Placental pericyte (primary cell): ENCODE measurements around the gene KYAT1.

DNA sequence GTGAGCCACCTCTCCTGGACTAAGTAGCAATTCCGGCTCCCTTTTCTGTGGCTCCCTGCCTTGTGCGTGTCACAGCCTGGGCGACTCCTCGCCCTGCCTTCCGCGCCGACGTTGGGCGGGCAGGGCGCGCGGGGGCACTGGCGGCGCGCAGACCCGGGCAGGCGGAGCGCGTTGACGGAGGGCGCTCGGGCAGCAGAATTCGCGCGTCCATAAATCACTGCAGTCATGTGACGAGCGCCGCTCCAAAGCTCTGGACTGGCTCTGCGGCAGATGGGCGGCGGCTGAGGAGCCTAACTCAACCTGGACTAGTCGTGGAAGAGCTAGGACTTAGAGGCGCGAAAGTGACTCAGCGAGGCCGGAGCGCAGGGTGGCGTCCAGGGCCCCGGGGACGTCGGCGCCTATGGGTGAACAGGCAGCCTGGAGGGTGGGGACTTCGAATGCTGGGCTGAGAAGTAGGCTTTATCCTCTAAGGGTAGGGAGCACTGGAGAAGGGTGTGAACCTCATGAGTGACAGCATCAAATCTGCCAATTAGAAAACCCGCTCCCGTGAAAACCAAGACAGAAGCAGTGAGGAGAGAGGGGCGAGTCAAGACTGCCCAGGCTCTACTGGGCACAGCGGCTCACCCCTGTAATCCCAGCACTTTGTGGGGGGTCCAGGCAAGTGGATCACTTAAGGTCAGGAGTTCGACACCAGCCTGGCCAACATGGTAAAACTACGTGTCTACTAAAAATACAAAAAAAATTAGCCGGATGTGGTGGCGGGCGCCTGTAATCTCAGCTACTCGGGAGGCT lies 1.6 kb upstream of the CIZ1 start:
- CAGE, long polyA plus RNA = no peak

DNA sequence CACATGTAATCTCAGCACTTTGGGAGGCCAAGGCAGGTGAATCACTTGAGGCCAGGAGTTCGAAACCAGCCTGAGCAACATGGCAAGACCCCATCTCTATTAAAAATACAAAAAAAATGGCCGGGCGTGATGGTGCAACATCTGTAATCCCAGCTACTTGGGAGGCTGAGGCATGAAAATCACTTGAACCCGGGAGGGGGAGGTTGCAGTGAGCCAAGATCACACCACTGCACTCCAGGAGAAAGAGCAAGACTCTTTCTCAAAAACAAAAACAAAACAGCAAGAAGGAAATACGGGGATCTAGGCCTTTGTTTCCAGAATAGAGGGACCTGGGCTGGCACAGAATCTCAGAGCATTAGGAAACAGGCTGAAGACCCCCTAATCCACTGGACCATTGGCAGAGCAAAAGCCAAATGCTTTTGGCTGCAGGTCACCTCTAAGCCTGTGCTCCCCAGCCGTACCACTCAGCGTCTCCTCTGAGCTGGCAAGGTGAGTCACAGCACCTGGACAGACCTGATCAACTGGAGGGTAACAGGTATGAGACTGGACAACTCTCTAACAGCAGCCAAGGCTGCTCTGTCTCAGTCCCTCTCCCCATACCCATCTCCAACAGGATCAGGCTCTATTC lies 4.9 kb downstream of the GOLGA2 start:
- CAGE, long polyA plus RNA = no peak

DNA sequence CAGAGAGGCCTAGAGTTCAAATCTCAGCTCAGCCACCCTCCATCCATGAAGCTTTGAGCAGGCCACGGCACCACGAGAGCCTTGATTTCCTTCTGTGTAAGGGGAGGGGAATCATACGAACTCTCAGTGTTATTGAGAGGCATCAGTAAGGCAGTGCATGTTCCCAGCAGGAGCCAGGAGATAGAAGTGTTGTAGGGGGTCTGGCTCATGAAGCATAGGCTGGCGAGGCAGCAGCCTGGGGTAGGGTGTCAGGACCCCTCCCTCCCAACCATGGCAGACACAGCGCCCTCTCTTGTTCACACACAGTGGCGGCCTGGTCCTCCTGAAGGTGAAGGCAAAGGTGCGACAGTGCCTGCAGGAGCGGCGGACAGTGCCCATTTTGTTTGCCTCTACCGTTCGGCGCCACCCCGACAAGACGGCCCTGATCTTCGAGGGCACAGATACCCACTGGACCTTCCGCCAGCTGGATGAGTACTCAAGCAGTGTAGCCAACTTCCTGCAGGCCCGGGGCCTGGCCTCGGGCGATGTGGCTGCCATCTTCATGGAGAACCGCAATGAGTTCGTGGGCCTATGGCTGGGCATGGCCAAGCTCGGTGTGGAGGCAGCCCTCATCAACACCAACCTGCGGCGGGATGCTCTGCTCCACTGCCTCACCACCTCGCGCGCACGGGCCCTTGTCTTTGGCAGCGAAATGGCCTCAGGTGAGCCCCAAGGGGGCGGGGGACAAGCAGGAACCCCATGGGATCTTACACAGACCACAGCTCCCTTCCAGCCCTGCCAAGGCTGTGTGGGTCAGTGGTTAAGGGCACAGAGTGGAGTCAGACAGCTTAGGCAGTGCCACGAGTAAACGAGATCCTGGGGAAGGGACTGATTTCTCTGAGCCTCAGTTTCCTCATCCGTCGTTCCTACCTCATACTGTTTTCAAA lies 4.8 kb downstream of the SLC27A4 start:
- CAGE, long polyA plus RNA = no peak

DNA sequence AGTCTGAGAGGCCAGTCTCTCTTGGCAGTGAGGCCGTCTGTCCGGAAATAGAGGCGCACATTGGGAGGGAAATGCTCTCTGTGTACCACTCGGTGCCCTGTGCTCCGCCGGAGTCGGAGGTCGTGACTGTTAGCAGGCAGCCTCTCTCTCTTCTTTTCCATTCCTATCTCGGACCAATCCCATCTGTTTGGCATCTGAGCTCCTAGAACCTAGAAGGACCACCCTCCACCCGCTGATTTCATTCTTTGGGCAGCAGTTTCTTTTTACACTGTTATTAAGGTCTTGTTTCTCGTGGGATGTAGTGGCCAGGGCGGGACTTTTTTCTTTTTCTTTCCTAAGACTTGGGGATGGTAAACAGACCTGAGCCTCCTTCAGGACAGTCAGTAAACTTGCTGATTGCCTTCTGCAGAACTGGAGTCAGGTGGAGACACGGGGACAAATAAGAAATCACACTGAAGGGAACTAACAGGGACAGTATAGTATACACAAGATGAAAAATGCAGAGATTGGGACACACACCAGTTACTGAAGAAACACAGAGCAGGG lies 456 bp downstream of the URM1 start:
- CAGE, long polyA plus RNA = no peak

- CAGE, long polyA plus RNA = no peak
Measured at GRCh38 chr9:128420087-128420686, 470 bp upstream of the CERCAM start.

DNA sequence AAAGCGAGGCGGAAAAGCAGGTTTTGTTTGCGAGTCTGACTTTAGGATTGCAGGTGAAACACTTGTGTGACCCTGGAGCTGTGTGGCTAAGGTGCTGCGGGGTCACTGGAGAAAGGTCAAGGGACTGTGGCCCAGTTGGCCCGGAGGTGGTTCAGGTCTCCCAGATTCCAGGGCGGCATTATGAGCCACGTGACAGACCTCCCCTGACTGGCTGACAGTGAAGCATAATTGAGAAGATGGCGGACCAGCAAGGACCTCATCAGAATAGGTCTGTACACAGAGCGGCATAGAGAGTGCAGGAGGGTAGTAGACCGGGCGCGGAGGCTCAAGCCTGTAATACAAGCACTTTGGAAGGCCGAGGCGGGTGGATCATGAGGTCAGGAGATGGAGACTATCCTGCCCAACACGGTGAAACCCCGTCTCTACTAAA lies 830 bp upstream of the ODF2 start:
- CAGE, long polyA plus RNA = no peak

GRCh38 chr9:128483699-128484107 lies 20.8 kb upstream of the GLE1 start:
- CAGE, long polyA plus RNA = no peak

DNA sequence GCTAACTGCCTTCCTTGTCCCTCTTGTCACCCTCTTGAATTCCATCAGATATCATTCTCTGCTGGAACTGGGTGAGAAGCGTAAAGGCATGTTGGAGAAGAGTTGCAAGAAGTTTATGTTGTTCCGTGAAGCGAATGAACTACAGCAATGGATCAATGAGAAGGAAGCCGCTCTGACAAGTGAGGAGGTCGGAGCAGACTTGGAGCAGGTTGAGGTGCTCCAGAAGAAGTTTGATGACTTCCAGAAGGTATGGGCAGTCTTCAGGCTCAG lies 41.7 kb downstream of the SPTAN1 start:
- CAGE, long polyA plus RNA = no peak

DNA sequence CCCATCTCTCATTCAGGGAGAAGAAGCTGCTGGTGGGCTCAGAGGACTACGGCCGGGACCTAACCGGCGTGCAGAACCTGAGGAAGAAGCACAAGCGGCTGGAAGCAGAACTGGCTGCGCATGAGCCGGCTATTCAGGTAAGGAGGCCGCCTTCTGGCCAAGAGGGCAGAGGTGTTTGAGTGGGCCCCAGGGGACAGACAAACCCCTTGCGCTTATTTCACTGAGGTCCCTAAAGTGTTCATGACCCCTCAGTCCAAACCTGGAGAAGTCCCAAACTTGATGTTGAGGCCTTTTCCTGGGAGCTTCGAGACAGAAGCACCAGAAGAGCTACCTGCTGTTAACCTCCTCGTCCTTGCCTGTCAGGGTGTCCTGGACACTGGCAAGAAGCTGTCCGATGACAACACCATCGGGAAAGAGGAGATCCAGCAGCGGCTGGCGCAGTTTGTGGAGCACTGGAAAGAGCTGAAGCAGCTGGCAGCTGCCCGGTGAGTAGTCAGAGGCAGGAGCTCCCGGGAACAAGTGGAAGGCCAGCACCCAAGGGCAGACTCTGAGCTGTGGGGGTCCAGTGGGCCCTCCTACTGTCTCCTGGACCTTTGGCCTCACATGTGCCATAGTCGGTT lies 38.9 kb downstream of the DYNC2I2 start:
- CAGE, long polyA plus RNA = no peak

DNA sequence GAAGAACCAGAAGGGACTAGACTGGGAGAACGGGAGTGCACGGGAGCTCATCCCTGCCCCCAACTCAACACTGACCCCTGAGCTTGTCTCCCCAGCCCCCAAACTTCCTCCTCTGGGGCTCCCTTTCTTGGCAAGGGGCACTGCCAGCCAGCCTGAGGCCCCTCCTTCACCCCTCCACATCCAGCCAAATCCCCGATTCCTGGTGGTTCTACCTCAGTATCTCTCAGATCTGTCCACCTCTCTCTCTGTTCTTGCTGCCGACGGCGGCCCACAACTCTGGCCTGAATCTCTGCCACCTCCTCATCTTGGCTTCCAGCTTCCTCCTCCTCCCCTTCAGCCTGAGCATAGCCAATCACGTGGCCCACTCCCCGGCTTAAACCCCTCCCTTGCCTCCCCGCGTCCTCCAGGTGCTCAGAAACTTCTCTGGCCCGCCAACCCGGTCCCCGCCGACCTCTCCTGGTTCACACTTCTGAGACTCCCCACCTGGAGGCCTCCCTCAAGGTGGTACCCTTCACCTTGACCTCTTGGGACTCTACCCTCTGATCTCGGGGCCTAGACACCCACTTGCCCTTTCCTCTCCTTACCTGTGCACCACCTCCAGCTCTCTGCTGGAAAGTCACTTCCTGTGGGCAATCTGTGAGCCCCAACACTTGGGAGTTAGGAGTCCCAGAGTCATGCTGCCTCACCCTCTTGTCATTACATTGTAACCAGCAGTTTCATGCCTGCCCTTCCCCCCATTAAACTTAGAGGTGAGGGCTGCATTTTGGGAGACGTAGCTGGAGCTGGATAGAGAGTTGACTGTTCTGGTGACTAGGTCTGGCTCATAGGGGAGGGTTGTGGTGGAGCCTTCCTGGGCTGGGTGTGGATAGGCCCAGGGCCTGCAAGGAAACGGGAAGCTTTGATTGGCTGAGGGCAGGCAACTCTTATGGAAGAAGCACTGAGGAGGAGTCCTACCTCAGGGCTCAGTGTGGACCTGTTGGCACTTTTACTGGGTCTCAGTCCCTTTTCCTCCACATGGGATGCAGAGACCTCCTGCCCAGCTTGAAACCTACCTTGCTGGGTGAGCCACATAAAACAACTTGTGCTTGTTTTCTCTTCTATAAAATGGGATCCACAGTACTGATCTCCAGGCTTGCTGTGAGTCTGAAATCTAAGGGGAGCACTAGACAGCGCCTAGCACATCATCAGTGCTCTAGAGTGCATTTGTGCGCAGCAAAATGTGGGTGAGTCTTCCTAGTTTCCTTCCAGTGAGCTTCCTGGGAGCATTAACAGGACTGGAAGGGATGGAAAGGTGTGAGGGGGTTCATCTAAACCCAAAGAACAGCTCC lies 4.4 kb upstream of the SET start:
- CAGE, long polyA plus RNA = no peak

DNA sequence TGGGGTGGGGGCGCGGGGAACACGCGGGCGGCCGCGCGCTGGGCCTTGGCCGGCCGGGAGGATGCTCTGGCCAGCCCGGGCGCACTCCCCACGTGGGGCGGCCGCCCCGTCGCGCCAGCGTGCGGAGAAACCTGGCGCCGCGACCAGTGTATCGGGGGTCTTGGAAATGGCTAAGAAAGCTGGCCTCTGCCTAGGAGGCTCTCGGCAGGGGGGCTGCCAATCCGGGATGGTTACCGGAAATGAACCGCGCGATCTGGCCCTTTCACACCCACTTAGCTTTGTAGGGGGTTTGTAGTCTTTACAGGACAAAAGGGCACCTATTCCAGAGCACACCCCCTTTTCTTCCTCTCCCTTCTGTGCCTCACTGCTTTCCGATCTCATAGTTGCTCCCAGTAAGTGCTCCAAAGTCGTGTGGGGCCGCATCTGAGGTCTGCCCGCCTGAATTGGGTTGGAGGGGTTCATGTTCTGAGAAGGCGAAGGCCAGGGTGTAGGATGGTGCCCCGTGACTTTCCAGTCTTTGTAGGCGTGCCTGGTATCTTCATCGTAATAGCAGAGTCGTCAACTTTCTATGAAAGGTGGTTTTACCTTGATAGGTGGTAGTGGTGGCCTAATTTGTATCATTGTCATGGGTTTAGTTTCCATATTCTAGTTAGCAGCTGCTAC lies 1.3 kb downstream of the SET start:
- CAGE, long polyA plus RNA = no peak

DNA sequence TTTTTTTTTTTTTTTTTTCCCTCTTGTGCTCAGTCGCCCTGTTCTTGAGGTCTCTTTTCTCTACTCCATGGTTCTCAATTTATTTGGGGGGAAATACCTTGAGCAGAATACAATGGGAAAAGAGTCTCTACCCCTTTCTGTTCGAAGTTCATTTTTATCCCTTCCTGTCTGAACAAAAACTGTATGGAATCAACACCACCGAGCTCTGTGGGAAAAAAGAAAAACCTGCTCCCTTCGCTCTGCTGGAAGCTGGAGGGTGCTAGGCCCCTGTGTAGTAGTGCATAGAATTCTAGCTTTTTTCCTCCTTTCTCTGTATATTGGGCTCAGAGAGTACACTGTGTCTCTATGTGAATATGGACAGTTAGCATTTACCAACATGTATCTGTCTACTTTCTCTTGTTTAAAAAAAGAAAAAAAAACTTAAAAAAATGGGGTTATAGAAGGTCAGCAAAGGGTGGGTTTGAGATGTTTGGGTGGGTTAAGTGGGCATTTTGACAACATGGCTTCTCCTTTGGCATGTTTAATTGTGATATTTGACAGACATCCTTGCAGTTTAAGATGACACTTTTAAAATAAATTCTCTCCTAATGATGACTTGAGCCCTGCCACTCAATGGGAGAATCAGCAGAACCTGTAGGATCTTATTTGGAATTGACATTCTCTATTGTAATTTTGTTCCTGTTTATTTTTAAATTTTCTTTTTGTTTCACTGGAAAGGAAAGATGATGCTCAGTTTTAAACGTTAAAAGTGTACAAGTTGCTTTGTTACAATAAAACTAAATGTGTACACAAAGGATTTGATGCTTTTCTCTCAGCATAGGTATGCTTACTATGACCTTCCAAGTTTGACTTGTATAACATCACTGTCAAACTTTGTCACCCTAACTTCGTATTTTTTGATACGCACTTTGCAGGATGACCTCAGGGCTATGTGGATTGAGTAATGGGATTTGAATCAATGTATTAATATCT lies 6.0 kb downstream of the SET start:
- CAGE, long polyA plus RNA = no peak

GRCh38 chr9:128696404-128697303 lies 5.6 kb upstream of the PKN3 start:
- CAGE, long polyA plus RNA = no peak

DNA sequence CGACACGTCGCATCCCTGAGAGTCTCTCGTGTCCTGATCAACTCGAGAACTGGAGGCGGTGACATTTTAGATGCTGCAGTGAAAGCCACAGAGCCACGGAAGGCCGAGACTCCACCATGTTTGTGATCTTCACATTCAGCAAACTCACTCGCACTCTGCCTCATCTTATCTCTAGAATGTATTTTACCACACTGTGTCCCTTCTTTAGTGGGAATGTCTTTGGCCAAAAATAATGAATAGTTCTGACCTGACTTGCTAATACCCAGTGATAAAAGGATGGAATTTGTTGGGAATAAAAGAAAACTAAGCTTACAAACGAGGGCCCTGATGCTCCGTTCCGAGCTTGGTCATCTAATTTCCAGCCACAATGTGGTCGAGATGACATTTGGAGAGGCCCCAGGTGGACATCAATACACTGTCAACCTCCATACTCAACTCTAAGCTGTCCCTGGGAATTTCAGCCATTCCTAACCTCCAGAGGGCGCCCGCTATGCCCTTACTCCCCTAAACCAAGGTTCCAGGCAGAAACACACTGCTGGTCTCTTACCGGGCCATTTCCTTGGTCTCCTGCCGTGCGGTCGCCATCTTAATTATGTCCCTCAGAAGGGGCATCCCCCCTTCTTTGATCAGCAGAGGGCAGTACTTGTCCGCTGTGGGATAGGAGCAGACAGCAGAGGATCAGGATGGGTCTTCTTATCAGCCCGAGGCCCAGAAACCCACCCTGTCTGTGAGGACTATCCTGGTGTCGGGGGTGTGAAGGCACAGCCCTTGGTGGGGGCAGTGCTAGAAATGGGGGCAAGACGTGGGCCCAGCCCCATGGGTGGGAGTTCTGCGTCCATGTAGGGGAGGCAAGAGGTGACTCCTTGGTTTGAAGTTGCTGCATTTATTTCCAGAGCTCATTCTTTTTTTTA lies 9.2 kb upstream of the ZDHHC12 start:
- CAGE, long polyA plus RNA = no peak

- CAGE, long polyA plus RNA = no peak
Measured at GRCh38 chr9:128762100-128762527, 9.6 kb downstream of the ZER1 start.

- CAGE, long polyA plus RNA = no peak
Measured at GRCh38 chr9:128821812-128822912, 3.9 kb downstream of the ENDOG start.

- CAGE, long polyA plus RNA = no peak
Measured at GRCh38 chr9:128881786-128882244, at the start of gene KYAT1. KYAT1 (minus strand) TSS chr9:128881950.

DNA sequence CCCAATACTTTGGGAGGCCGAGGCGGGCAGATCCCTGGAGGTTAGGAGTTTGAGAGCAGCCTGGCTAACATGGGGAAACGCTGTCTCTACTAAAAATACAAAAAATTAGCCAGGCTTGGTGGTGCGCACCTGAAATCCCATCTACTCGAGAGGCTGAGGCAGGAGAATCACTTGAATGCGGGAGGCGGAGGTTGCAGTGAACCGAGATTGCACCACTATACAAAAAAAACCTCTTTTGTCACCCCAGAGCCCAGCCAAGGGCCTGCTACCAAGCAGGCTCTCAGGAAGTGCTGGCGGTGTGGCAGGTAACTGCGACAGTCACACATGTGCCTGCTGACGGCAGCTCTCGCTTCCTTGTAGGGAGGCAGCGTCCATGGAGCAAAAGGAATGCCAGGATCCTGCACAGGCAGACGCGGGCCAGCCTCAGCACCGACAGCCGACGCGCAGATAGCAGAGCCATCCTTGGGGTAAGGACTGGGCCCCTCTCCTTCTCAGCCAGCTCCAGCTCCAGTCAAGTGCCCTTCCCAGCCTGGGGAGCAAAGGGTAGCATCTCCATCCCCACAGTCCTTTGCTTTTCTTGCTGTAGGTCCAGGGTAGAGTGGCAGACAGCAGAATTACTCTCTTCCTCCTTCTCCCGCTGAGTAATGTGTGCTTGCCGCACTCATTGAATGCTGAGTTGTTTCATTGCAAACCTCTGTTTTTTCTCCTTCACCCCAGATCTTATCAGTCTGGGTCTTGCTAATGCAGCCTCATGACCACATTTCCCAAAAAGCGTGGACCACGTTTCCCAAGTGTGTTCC lies 3.9 kb downstream of the LRRC8A start:
- CAGE, long polyA plus RNA = no peak

DNA sequence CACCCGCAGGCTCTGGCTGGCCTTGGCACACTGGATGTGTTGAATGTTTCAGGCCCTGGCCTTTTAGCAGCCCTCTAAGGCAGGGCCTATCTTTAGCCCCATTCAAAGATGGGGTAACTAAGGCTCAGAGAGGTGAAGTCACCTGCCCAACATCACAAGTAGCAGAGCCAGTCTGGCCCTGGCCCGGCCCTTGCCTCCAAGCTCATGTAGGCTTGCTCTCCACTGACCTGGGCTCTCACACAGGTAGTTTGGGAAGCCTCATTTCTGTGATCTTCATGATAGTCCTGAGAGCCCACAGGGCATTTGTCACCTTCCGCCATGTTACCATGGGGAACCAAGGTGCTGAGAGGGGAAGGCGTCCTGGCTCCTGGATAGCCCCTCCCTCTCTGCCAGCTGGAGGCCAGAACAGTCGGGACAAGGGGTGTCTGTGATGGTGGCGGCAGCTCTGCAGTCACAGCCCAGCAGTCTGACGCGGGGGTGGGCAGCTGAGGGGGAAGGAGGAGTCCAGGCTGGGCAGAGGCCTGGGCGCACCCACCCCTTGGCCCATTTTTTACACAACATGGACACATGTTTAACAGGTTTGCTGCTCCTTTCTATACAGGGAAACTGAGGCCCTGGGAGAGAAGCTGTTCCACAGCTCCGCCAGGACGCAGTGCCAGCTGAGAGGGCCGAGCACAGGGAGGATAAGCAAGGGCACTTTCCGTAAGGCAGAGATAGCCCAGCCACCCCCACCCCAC lies 16.8 kb downstream of the LRRC8A start:
- CAGE, long polyA plus RNA = no peak

DNA sequence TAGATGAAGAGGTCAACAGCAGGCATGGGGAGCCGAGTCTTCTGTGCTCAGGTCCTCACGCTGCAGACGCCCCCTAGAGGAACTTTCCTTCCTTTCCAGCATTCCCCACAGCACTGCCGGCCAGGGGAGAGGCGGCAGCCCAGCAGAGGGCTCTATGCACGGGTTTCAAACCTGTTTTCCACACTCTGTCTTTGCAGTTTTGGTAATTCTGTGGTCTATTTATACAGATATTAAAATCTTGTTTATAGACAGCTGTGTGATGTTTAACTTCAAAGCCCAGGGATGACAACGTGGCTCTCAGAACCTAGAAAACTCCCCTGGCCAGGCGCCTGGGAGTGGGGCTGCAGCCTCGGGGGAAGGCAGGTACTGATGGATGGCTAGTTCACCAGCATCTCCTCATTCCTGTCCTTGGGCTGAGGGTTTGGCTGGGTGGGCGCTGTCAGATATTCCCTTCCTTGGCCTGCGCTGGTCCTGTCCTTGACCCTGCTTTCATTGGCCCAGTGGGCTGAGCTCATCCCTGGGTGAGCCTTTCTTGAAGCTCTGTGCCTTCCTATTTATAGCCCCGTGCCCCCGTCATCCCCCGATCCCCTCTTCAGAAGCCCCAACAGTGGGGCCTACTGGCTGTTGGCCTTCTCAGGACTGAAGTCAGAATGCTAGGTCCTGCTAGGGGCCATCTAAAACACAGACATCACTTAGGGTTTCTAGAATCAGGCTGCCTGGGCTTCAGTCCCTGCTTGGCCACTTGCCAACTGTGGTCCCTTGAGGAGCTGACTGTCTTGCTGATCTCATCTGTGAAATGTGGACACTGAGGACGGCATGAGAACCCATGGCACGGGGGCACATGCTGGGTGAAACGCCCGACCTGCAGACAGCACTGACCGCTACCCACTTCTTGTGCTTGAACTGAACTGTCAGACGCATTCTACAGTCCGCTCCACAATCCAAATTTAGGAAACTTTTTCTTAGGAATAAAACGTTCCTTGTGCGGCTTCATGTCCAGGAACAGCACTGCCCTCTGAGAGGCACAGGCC lies 21.0 kb downstream of the SH3GLB2 start:
- CAGE, long polyA plus RNA = no peak